ENCODE measurements around a stretch of chr5.

DNA sequence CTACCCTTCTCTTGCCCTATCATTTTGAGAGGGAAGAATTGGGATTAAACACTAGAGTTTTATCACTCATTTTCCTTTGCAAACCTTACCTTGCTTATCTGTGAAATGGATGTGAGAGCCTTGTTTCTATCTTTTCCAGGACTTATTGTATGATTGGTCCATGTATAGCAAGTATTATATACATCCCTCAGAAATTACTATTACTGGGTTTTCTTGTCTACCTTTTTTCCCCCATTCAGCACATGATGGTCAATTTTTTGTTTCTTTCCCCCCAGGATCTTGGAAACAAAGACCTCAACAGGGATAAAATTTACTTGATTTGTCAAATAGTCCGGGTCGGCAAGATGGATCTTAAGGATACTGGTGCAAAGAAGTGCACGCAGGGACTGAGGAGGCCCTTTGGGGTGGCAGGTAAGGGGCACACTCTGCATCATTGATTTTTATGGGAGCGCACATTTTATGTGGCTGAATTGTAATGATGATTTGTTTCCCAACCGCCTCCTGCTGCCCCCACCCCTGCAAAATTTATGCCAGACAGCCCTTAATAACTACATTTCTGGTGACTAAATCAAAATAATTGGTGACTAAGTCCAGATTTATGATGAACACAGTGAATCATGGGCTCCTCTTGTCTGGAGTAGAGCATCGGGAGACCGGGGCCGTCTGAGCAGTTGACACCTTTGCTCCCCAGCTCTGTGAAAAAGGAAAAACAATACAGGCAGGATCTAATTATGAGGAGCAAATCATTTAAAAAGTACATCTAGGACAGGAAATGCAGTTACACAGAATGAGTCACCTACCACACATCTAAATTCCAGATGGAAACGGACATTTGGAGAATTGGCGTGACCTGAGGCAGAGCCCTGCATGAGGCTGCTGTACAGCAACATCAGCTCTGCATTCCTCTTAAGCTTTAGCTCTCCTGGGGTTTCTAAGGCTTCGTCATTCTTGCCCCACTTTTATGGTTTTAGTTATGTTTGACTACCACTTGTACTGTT lies 58.8 kb downstream of the DOCK2 start:
- PRO-cap = no peak
- RAMPAGE, long total RNA, 4 experiments = no peak in any of the 4 experiments

DNA sequence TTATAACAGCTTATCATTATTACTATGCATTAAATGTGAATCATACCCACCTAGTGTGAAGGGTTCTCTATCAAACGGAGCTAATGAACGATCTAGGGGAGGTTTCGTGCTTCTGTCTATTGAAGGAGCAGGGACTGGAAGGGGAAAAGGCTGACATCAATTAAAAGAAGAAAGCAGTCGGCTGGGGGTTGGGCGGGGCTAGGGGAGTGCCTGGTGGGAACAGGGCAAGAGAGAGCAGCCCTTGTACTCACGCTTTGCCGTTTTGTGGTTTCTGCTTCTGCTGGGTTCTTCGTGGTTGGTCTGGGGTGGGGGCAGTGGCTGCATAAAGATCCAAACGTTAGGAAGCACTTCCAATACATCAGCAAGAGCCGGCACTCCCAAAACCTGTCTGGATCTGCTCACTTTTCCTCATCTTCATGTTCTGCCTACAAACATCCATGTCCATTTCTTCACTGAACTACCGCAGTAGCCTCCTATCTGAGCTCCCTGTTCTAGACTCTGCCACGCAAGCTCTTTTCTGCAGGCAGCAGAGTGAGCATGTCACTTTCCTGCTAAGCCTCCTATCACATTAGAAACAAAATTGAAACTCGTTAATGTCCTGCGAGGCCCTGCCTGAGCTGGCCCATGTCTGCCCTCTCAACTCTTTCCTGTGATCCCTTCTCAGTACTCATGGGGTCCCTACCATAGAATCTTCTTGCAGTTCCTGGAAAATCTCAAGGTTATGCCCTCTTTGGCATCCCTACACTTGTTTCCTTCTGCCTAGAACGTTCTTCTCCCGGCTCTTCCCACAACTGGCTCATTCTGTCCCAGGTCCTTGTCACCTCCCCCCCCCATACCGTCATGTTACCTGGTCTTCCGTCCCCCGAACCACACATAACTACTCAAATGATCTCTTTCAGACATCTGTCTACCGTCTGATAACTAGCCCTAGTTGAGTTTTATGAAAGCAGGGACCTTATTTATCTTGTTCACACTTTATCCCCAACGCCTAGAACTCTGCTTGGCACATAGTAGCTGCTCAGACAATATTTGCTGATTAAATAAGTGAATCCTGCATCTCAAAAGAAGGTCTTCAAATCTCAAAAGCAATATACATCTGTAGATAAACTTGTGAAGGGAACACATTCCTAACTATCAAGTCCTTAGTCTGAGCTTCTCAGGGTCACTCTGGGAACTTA lies 30.4 kb downstream of the LCP2 start:
- PRO-cap = no peak
- RAMPAGE, long total RNA, 4 experiments = no peak in any of the 4 experiments

DNA sequence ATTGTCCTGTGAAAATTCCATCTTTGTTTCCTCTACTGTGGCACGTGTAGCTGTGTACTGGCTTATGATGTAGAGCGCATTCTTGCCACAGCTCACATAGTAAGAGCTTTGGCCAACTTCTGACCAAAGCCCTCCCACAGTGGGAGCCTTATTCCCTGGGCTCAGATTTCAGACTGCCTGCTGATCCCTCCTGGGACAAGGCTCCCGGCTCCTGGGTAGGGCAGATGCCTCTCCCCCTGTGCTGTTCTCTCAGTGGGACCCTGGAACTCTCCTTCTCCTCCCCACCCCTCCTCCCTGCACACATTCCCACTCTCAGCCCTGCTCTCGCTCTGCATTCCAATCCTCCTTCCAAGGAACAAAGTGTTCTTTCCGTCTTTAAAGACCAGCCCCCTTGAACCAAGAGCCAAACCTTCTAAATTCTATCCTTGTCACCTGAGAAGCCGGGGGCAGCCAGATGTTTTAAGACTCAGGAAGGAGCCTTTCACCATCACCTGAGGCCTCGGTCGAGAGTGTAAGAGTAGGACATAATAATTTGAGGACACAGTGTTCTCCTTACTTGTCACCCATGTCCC lies 17.4 kb downstream of the LCP2 start:
- PRO-cap = no peak
- RAMPAGE, long total RNA, 4 experiments = no peak in any of the 4 experiments

- PRO-cap = no peak
- RAMPAGE, long total RNA, 4 experiments = no peak in any of the 4 experiments
Measured at GRCh38 chr5:170388408-170388816, 755 bp downstream of the KCNMB1 start.

GRCh38 chr5:170390687-170391172 lies 1.6 kb upstream of the KCNMB1 start:
- PRO-cap = no peak
- RAMPAGE, long total RNA, 4 experiments = no peak in any of the 4 experiments

DNA sequence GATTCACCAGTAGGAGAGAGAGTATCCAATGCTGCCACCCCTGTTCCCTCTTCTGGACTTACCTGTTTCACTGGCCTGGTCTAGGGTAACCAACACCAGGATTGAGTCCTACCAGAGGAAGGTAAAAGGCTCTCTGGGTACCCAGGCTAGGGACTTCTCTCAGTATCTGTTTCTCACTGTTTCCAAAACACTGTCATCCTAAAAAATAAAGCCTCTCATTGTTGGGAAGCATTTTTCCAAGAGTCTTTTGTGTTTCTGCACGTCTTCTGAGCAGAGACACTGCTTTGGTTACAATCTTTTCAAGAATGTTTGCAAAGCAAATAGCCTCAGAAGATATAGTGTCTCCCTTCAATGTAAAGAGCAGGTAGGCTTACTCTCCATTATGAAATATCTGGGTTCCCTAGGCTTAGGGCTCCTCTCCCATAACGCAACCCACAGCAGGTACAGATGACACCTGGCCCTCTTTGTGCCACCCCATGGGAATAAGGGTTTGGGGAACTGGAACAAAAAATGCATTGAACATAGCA lies 30.0 kb upstream of the GABRP start:
- PRO-cap = no peak
- RAMPAGE, long total RNA, 4 experiments = no peak in any of the 4 experiments

- PRO-cap = no peak
- RAMPAGE, long total RNA, 4 experiments = start-site peak on the plus strand in 1 of 4 experiments, at chr5:171391306-171391798 at its widest, 82 to 147 reads per replicate
Measured at GRCh38 chr5:171391062-171392283, 3.8 kb downstream of the NPM1 start.

GRCh38 chr5:171424874-171425174 lies 5.4 kb downstream of the FGF18 start:
- PRO-cap = no peak
- RAMPAGE, long total RNA, 4 experiments = no peak in any of the 4 experiments

DNA sequence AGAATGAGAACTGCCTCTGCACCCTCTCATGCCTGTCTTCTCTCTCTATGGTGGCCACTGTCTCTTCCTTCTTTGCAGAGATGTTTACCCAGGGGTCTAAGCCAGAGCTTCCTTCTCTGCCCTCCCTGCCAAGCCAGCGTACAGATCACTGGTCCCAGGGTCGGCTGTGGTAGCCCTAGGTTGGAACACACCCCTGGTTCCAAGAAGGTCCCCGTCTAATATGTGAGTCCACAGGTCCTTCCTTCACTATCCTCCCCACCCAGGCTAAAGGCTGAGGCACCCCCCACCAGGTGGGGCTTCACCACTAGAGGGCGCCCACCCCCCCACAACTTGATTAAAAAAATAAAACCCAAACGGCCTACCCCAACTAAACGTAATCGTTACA lies 64.8 kb downstream of the FGF18 start:
- PRO-cap = no peak
- RAMPAGE, long total RNA, 4 experiments = no peak in any of the 4 experiments

DNA sequence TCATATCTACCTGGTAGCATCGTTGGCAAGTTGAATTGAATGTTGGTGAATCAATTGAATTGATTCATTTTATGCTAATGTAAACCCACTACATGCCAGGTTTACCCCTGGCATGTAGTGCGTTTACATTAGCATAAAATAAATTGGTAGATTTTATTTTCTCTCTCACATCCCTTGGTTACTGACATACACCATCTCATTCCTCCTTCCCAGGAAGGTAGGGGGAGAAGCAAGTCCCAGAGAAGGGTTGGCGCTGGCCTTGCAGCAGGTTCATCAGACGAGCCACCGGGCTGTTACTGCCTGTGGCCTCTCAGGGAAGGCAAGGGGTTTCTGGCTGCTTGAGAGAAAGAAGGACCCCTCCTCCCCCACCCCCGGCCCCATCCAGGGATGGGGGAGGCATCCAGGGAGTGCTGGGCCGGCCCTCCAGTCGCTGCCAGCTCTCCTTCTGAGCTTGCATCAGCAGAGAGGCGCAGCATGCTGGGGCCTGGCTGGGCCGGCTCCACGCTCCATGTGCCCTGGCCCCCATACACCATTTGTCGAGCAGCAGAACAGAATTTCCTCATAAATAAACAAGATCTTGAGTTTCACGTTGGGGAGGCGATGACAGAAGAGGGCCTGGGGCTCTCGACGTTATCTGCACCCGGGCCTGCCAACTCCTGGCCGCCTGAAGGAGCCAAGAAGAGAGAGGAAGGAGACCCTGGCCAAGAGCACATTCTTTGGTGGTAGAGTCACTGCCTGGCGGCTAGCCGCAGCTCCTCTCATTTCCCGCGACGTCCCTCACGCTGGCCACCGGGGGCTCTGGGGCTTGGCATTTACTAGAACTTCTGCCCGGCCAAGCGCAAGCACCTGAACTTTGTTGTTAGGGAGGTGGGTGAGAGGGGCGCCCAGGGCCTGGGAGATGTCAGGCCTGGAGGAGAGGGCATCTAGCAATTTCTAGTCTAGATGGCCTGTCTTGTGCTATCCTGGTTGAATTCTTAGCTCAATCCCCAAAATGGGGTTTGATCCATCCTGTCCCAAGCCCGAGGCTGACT lies 176.9 kb downstream of the FGF18 start:
- PRO-cap = no peak
- RAMPAGE, long total RNA, 4 experiments = no peak in any of the 4 experiments

DNA sequence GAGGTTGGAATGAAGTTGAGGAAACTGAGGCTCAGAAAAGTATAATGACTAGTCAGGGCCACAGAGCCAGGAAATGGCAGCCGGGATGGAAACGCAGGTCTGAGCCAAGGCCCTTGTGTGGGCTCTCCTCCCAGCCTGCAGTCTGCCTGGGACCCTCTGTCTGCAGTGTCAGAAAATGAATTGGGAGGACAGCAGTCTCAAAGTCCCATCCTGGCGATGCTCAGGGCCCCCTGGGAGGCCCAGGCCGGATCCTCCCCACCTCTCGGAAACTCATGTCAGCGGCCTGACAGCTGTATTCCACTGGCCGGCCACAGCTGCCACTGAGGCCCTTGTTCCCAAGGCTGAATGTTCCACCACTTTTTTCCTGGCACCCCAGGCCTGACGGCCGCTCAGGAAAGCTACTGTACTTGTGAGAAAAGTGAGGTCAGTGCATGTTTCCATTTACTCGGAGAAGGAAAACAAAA lies 179.9 kb downstream of the FGF18 start:
- PRO-cap = no peak
- RAMPAGE, long total RNA, 4 experiments = no peak in any of the 4 experiments

- PRO-cap = no peak
- RAMPAGE, long total RNA, 4 experiments = no peak in any of the 4 experiments
Measured at GRCh38 chr5:171924276-171925212, 81.9 kb downstream of the FBXW11 start.

DNA sequence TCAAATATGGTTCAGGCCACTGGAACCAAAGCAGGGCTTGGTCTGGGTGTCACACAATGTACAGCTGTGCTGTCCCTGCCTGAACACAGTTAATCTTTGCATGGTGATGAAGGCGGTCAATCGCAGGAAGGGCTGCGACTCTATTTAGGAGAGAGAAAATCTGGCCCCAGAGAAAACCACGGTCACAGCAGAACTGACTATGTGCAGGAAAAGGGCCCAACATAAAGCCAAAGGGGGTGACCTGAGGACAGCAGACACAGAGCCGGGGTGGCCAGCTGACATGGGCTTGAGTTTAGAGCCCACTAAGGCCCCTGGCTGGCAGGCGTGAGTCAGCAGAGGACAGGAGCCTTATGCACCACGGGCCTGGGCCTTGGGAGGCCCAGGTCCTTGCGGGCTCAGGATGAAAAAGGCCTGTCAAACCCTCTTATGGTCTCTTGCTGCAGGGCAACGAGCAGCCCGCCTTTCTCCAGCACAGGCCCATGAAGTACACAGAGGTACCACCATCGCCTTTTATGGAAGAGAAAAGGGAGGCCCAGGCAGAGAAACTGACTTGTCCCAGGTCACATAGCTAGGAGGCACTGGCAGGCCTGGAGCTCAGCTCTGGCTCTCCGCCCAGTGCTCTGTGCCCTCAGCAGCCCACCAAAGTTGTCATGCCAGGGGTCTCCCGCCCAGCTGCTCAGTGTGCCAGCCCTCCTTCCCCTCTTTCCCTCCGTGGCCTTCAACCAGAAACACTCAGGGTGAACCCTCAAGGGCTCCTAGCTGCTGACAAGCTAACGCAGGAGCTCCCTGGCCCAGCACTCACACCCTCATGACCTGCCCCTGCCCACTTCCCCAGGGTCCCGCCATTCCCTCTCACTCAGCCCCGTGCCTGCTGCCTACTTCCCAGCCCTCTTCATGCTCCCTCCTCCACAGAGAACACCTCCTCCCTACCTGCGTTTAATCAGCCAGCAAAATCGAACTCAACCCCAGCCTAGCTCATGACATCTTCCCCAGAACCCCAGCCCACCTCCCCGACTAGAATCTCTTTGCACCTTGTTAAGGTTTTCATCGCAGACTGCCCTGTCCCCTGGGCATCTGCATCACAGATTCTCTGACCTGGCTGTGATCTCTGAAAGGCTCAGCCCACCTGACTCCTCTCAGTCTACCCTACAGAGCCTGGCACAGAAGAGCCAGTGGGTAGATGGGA lies 19.5 kb downstream of the STK10 start:
- PRO-cap = no peak
- RAMPAGE, long total RNA, 4 experiments = no peak in any of the 4 experiments

DNA sequence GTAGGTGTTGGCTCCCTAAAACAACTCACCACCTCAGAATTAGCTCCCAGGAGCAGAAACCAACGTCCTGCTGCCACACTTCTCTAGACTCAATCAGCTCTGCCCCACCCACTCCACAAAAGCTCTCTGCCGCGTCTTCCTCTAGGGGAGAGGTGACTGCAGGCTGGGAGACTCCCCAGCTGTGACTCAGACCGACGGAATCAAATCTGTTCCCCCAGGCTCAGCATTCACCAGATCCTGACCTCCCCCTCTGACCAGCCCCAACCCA lies 1.0 kb downstream of the STK10 start:
- PRO-cap = bidirectional peak, plus-strand start at position 144 of the sequence, minus-strand start at position 91 of the sequence
- RAMPAGE, long total RNA, 4 experiments = no peak in any of the 4 experiments

- PRO-cap = no peak
- RAMPAGE, long total RNA, 4 experiments = start-site peak on the minus strand in 1 of 4 experiments, at chr5:172254929-172255028 at its widest, 19 reads per replicate
Measured at GRCh38 chr5:172254787-172255180, 28.8 kb downstream of the UBTD2 start.

DNA sequence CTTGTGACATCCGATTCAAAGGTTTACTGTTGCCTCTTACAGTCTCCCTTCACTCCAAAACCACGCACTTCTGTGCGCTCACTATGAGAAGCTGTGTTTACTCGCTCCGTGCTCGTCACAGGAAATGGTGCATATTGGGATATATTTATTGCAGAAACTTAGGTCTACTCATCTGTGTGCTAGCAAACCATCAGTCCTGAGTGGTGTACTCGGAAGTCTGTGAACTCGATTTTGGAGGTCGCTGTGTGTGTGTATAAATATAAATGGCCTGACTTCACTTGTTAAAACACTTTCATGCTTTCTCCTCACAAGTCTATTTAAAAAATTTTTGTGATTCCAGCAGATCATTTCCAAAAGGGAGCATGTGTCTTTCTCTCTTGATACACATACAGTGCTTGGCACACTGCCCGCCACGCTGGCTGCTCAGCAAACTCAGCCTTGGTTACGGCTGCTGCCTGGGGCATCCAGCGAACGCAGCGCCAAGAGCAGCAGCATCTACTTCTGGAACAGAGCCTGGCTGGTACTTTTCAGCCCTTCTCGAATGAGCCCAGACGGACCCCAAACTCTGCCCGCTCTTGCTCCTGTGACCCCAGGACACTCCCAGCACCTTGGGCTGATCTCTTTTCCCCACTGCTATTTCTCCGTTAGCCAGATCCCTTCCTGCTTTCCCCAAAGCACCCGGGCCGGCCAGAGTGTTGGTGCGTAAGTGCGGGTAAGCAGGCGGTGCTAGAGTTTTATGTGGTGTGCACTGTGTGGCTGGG lies 73.4 kb downstream of the SH3PXD2B start:
- PRO-cap = no peak
- RAMPAGE, long total RNA, 4 experiments = no peak in any of the 4 experiments

DNA sequence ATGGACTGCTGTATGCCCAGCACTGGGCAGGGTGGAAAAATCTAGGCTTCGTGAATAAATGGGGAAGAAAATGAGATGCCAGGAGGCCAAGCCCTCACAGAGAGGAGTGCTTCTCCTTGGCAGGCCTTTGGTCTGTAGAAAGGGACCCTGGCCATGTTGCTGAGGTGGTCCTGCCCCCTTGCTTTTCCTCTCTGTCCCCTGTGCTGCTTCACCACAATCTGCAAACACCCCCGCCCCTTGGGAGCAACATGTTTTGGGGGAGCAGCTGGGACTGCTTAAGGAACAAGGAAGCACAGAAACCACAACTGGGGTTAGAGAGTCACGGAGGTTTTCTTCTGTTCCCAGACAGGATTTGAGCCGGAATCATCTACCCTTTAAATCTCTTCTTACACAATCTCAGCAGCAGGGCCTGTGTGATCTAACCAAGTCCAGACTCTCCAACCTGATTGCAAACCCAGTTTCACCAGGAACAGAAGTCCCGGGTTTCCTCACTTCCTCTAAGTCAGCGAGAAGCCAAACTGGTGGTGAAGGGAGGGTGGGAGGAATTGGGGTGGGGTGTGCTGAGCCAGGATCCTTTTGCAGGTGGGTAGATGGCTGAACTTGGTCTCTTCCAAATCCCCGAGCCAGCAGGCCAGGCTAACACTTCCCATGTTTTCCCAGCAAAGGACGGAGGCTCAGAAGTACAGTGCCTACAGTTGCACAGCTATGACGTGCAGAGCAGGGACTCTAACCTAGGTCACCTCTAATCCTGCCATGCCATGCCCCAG lies 25.1 kb downstream of the SH3PXD2B start:
- PRO-cap = no peak
- RAMPAGE, long total RNA, 4 experiments = no peak in any of the 4 experiments

GRCh38 chr5:172444722-172445398 lies 9.5 kb downstream of the SH3PXD2B start:
- PRO-cap = no peak
- RAMPAGE, long total RNA, 4 experiments = start-site peak on the minus strand in 1 of 4 experiments, at chr5:172445183-172445191 at its widest, 5 reads per replicate

- PRO-cap = no peak
- RAMPAGE, long total RNA, 4 experiments = no peak in any of the 4 experiments
Measured at GRCh38 chr5:172478956-172479437, 24.7 kb upstream of the SH3PXD2B start.

DNA sequence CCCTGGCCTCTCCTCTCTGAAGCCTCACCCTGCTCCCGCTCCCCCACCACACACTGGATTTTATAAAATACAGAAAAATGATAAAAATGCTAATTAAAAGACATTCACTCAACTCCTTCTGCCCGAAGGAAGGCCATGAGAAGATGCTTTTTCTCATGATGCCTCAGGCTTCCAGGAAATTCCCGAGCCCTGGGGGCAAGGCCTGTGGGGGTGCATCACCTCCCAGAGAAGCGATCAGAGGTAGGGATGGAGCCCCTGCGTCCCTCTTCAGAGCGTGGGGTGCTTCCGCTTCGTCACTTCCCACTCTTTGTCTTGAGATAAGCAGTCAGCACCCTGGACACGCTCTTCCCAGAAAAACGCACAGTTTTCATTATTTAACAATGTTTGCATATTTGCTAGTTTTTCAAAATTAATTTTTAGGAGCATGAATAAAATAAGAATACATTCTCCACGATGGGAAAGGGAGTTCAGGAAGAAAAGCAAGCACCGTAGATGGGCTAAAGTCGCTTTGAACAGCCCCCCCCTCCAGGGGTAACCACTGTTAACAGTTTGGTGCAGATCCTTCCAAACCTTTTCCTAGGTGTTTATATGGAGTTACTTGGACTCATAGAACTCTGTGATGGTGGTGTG lies 33.4 kb upstream of the SH3PXD2B start:
- PRO-cap = no peak
- RAMPAGE, long total RNA, 4 experiments = no peak in any of the 4 experiments